ENCODE measurements around a stretch of chr14.

DNA sequence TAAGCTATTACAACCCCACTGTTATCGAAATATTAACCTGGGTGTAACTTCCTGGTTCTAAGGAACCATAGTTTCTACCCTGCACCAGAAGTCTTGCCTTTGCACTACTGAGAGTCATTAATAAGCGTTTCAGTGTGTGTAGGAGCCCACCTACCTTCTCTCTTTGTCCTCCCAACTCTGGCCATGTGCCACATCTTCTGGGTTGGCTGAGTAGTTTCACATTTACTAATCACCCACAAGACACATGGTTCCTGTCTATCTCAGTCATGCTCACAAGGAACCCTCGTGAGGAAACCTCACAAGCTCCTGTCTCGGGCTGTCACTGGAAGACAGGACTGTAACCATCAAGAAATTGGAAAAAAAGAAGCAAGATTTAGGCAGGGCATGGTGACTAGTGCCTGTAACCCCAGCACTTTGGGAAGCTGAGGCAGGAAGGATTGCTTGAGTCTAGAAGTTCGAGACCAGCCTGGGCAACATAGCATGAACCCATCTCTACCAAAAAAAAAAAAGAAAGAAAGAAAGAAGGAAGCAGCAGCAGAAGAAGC is 30.7 kb upstream of the LGALS3 start:
- PRO-cap = no peak

DNA sequence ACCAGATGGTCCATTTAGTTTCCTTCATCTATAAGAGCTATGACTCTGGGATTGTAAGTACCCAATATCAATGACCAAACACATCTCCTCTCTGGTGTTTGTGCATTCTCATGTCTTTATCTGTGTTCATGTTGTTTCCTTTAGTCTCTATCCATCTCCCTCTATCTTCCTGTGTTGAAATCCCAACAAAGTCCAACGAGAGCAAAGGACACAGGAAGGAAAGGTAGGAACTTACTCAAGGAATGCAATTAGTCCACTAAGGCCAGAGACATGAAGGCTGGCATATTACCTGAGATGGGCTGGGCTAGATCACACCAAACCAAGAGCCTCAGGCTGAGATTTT is 14.4 kb upstream of the LGALS3 start:
- PRO-cap = no peak

- PRO-cap = no peak
Measured at GRCh38 chr14:55121040-55121539, 8.0 kb upstream of the LGALS3 start.

- PRO-cap = no peak
Measured at GRCh38 chr14:55412524-55413222, 1.0 kb upstream of the ATG14 start.

DNA sequence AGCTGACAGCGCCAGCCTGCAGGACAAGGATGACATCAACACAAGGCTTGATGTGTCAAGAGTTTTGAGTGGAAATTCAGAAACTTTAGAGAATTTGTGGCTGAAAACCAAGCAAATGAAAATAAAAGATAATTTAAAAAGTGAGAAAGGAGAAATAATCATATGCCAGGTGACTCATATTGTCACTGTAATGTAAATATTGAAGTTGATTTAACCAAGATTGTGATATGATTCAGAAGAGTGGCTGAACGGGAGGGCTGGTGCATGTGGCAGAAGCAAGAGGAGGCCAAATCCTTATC is 23.0 kb upstream of the TBPL2 start:
- PRO-cap = no peak

DNA sequence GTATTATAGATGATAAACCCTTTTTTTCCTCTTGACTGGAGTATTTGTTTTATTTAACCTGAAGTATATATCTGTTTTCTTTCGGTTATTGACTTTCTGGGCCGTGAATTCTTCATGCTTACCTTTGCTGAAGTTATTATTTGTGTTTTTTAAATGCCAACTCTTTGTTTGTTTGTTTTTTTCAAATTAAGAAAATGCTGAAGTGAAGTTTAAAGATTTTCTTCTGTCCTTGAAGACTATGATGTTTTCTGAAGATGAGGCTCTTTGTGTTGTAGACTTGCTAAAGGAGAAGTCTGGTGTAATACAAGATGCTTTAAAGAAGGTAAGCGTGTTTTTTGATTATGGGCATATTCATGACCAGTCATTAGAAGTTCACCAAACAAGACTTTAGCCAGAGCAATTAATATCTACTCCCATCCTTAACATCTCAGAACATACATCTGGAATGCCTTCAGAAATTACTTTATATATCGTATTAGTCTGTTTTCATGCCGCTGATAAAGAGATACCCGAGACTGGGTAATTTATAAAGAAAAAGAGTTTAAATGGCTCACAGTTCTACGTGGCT is 39.1 kb downstream of the KTN1 start:
- PRO-cap = no peak

DNA sequence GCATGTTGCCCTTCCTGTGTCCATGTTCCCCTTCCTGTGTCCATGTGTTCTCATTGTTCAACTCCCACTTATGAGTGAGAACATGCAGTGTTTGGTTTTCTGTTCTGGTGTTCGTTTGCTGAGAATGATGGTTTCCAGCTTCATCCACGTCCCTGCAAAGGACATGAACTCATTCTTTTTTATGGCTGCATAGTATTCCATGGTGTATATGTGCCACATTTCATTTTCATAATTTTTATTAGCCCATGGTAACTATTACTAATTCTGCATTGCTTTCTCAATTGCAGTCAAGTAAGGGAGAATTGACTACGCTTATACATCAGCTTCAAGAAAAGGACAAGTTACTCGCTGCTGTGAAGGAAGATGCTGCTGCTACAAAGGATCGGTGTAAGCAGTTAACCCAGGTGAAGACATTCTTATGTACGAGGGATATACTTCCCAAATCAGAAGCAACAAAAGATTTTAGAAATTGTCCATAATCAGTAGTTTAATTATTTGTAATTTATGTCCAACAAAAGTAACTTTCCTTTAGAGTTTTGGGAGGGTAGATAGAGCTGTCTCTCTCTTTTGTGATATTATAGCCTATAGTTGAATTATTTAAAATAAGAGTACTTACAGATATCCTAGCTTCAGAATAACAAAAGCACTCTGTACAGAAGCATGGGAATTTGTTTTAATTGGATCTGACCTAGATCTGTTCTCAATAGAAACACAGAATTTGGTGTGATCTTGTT is 47.8 kb downstream of the KTN1 start:
- PRO-cap = no peak

GRCh38 chr14:55819439-55820039 is 239.5 kb downstream of the KTN1 start:
- PRO-cap = no peak

GRCh38 chr14:55864916-55865253 is 253.3 kb upstream of the PELI2 start:
- PRO-cap = no peak

- PRO-cap = unidirectional peak, minus-strand start at chr14:56119383; bidirectional peak, plus-strand start at chr14:56119783, minus-strand start at chr14:56119527
Measured at GRCh38 chr14:56119176-56119600, 977 bp downstream of the PELI2 start.

- PRO-cap = no peak
Measured at GRCh38 chr14:56120086-56120871, 2.1 kb downstream of the PELI2 start.

DNA sequence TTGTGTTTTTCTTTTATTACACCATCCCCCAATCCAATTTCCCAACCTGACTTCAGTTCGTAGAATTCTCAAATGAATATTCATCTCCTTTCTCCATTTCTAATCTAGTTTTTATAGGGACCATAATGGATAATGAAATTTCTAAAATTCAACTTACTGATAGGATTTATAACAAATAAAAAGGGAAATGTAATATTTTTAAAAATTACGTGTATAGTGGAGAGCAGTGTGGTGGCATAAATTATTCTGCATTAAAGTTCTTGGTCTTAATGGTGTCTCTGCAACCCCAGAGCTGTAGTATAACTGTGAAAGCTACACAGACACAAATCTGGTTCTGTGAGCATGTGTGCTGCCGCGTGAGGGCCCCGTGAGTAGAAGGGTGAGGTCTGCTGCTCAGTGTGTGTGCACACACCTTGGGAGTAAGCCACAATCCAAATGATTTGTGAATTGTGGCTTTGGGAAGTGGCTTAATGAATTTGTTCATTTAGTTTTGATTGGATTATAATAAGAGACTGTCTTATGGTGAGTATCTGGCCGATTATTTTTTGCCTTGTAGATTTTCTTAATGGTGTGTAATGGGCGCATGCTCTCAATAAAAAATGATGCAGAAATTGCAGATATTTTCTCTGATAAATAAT is 16.7 kb downstream of the PELI2 start:
- PRO-cap = no peak

DNA sequence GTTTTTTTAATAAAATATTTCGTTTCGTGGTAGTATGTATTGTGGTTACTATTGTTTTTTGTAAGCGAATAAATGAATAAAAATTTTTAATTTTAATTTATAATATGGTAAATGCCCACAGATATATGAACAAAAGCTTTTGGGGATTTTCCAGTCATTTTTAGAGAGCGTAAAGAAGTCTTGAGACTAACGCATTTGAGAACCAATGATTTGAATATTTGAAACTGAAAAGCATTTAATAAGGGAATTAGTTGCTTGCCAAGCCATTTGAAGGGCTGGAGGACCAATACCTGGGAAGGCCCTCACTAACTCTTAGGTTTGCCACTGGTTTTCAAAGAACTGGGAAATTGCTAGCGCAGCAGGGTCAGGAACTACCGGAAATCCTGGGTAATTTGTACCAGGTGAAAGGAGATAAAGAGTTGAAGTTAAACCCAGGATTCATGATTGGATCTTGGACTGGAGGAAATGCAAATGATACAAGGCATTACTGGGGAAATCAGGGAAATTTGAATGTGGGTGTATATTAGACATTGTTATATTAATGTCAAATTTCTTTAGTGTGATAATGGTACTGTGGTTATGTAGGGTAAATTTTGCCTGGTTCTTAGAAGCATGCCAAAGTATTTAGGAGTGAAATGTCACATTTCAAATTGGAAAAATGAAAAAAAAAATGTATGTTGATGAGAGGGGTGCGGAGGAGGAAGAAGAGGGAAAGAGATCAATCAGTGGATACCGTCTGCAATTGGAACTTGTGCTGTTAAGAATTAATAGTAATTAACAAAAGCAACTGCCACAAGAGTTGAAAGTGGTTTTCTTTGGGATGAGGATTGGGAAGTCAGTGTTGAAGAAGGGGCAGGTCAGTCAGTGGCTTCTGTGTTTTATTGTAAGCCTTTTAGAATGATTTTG is 91.6 kb downstream of the PELI2 start:
- PRO-cap = no peak

GRCh38 chr14:56466004-56466474 is 113.6 kb upstream of the TMEM260 start:
- PRO-cap = no peak

DNA sequence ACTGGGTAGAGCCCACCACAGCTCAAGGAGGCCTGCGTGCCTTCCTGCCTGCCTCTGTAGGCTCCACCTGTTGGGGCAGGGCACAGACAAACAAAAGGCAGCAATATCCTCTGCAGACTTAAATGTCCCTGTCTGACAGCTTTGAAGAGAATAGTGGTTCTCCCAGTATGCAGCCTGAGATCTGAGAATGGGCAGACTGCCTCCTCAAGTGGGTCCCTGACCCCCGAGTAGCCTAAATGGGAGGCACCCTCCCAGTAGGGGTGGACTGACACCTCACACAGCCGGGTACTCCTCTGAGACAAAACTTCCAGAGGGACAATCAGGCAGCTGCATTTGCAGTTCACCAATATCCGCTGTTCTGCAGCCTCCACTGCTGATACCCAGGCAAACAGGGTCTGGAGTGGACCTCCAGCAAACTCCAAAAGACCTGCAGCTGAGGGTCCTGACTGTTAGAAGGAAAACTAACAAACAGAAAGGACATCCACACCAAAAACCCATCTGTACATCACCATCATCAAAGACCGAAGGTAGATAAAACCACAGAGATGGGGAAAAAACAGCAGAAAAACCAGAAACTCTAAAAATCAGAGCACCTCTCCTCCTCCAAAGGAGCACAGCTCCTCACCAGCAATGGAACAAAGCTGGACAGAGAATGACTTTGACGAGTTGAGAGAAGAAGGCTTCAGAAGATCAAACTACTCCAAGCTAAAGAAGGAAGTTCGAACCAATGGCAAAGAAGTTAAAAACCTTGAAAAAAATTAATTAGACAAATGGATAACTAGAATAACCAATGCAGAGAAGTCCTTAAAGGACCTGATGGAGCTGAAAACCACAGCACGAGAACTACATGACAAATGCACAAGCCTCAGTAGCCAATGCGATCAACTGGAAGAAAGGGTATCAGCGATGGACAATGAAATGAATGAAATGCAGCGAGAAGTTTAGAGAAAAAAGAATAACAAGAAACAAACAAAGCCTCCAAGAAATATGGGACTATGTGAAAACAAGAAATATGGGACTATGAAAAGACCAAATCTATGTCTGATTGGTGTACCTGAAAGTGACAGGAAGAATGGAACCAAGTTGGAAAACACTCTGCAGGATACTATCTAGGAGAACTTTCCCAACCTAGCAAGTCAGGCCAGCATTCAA is 60.8 kb downstream of the TMEM260 start:
- PRO-cap = no peak

- PRO-cap = no peak
Measured at GRCh38 chr14:56646973-56648171, 67.8 kb downstream of the TMEM260 start.

DNA sequence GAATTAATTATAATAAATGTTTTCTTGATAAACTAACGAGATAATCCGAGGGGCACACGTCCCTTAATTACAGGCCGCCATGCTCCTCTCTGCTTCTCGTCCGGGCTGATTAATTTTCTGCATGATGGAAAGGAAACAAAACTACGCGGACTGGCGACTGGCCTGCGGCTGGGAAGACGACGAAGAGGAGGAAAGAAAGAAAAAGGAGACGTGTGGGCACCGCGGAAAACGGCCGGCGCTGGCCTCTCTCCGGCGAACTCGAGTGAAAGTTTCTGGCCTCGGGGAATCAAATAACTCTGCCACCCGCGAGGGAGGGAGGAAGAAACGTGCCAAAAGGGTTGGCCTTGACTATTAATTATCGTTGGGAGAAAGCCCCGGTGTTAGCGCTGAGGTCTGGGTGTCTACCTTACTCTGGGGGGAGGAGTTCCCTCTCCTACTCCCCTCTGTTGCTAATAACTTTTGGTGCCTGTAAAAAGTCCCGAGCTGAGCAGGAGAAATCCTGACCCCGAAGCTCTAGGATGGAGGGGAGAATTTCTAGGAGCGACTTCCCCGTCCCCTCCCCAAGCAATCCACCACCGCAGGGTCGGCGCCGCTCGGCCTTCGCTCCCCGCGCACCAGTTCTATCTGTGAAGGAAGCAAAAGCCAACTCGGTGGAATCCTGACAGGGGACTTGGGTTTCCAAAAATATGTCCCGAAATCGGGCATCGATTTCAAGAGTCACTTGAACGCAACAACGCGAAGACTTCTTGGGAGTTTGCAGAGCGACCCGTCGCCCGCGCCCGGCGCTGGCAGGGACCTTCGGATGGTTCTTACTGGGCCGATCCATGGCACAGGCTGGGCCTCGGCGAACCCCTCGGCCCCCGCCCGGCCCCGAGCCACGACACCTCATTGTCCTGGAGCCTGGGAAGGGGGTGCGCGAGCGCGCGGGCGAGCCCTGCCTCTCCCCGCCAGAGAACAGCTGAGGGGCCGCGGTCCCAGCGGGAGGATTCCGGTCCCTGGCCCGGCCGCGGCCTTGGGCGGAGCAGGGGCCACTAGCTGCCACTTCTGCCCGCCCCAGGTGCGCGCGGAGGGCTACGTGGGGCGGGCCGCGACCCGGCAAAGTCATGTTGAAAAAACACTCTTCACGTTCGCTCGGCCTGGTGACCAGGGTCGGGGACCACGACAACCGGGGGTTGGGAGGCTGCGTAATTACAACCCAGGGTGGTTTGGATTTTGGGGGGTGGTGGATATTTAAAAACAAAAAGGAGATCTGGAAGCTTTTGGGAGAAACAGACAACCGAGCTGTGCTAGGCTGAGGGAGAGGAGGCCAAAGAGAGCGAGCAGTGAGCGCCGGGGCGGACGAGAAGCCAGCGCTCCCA is 1.6 kb downstream of the OTX2 start:
- PRO-cap = no peak

GRCh38 chr14:57982681-57983250 is 116.9 kb upstream of the SLC35F4 start:
- PRO-cap = no peak

DNA sequence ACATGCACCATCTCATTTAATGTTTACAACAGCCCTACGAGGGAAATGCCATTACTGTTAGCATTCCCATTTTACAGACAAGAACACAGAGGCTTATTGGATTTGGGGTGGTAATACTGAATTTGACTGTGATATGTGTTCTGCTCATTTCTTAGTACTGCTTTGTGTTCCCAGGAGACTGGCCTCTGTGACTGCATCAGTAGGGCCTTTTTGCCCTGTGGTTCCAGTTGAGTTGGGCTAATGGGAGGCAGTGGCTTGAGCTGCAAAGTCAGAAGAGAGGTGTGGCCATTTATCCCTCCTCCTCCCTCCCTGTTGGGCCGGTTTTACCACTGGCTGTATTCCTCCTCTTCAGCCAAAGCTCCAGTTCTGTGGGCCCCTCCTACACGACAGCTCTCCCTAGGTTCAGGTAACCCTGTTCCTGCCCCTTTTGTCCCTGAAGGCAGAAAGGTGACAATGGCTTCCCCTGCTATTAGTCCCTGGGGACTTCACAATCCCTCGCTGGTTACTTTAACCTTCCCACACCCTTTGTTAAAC is 121.6 kb upstream of the SLC35F4 start:
- PRO-cap = no peak

DNA sequence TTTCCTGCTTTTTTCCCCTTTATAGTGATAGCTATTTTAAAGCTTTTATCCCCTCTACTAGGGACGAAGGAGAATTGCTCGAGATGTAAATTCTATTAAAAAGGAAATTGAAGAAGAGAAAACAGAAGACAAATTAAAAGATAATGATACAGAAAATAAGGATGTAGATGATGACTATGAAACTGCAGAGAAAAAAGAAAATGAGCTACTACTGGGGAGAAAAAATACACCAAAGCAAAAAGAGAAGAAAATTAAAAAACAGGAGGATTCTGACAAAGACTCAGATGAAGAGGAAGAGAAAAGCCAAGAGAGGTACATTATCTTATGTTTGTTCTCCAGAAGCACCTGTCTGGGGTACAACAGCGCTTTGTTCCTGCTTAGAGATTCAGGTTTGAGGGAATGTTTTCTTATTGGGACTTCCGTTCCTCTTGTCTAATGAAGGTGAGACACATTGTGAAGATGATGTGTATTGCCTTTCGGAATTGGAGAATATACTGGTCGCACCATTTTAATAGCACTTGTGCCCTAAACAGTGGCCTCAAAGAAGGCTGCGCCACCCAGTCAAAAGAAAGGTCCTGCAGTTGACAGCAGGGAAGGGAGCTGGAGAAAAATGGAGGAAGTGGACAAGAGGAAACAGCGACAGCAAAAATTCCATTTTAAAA is 44.6 kb upstream of the TOMM20L start:
- PRO-cap = no peak

All from pulmonary artery (tissue), 1 donor.